Measurements from ENCODE around the gene SFTPB.

DNA sequence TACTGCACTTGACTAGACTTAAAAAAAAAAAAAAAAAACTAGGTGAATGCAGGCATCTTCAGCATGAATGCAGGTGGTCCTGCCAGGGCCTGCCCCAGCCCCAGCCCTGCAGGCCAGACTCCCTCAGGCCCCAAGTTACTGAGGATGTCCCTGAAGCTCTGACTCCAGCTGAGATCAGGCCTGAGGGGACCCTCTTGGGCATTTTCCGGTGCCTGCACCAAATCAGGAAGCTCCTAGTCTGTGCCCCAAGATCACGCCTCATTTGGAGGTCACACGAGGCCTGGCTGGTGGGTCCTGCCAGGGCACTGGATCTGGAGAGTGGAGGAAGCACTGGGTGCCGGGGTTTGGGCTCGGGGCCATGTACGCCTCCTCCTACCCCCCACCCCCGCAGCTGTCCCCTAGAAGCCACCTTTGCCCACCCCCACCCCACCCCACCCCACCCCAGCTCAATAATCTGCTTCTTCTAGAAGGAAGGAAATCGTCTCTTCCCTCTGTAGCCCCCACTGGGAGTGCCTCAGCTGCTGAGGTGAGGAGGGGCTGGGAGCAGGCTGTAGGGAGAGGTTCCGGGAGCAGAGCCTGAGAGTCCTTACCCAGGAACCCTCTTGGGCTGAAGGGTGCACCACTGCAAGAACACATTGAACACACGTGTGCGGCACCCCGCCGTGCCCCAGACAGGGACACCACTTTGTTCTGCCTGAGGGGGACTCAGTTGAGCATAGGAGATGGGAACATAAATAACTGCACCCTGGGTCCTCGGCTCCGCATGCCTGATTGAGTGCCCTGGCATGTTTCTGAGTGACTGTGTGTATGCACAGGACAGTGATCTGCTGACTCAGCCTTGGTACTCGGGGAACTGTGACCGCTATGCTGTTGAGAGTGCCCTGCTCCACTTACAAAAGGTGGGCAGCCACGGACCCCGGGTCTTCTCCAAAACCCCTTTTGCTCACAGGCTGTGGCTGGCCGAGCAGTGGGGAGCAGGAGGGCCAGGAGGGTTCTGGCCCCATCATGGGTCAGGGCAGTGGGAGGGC is 16.4 kb downstream of the SH2D6 start:
- RRBS = no CpG with 5 or more reads among the region's 20 CpGs

DNA sequence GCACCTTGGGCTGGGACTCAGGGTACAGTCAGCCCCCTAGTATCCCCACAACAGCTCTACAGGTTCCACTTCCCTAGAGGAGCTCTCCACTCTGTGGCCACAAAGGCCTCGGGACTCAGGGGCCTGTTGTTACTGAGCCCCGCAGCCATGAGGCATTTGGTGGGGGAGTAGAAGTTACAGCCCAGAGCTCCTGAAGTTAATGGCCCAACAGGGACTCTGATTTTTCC is 19.9 kb downstream of the SH2D6 start:
- RRBS = no CpG with 5 or more reads among the region's 2 CpGs

GRCh38 chr2:85475943-85476451 is 57.5 kb downstream of the SH2D6 start:
- RRBS = no CpG with 5 or more reads among the region's 3 CpGs

- RRBS = no CpG with 5 or more reads among the region's 3 CpGs
These were observed 984 bp upstream of the MAT2A start for GRCh38 chr2:85538134-85538234.

DNA sequence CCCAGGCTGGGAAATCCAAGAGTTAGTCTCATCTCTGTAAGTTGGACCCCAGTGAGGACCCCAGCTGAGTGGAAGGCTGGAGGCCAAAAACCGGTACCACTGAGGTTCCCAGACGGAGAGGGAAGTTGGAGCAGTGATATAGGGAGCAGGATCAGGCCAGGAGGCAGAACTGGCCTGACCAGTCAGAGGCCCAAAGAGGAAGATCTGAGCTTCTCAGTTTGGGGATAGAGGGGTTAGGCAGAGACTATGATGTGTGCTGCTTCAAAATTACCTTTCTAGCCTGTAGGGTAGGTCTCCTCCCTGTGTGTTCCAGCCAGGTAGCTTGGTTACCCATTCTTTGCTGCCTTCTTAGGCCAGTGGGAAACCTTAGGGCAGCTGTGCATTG is 4.6 kb upstream of the RNF181 start:
- RRBS = no CpG with 5 or more reads among the region's 2 CpGs

GRCh38 chr2:85599391-85600190 is 2.9 kb downstream of the TMEM150A start:
- RRBS = no CpG with 5 or more reads among the region's 17 CpGs

DNA sequence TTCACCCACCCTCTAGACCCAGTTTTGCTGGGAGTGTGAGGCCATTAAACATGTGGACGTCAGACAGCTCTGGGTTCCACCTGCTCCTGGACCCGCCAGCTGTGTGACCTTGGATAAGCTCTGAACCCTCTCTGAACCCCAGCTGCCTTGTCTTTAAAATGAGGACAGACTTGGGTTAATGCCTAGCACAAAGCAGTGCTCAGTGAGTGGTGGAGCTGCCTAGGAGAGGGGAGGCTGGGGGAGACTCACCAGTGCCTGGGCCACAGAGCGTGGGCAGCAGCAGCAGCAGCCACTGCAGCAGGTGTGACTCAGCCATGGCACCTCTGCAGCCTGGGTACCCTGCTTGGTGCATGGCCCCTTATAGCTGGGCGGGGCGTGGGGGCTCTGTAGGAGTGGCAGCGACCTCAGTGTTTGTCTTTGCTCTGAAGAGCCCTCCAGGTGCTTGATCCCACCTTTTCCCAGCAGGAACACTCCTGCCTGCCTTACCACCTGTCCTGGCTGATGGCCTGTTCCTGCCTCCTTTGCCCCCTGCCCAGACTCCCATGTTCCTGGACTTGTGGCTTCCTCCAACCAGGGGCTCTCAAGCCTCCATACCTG is at the start of gene SFTPB:
SFTPB (minus strand) TSS at position 332 of the 597 bp plus-strand sequence.
- RRBS = no CpG with 5 or more reads among the region's 6 CpGs

- RRBS = no CpG with 5 or more reads among the region's 6 CpGs
These were observed 12.8 kb upstream of the GNLY start for GRCh38 chr2:85681171-85681951.

DNA sequence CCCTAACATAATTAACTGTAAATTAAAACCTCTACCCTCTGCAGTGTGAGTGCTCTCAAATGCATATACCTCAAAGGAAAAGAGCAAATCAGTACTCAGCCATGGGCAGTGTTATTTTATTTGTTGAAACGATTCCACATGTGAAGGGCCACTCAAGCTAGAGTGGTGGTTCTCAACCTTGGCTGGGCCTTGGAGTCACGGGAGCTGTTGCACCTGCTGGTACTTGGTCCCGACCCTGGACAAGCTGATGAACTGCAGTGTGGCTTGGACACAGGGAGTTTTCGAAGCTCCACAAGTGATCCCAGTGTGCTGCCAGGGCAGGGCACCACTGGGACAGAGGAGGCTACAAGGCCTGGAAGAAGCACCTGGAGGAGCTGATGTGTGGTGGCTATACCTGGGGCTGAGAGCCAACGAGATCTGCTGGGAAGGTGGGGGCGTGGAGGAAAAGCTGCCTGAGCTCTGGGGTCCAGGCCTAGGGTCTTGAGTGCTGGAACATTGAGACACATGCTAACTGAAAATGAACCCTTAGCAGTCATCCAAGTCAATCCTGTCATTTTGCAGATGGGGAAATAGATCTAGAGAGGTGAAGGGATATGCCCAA is 19.8 kb downstream of the GNLY start:
- RRBS = no CpG with 5 or more reads among the region's 6 CpGs

GRCh38 chr2:85728861-85729535 is 24.8 kb upstream of the ATOH8 start:
- RRBS = 3% methylated on average over 5 of the region's 17 CpGs

DNA sequence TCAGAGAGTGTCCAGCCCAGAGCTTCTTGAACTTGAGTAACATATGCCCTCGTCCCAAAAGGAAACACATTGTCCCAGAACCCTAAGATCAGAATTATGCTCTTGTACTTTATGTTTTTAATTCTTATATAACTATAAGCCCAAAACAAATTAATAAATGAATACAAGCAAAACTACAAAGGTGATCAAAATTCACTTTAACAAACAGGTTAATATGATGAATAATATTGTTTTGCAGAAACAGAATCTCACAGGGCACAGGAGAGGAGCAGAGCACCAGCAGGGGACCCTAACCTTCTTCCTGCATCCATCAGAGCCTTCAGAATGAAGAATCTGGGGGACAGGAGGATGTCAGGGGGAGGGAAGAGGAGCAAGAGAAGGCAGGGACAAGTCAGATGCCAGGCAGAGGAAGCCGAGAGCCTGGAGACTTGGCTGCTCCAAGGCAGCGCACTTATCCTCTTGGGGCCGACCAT is 7.8 kb upstream of the ATOH8 start:
- RRBS = no CpG with 5 or more reads among the region's 4 CpGs

- RRBS = no CpG with 5 or more reads among the region's 11 CpGs
These were observed 820 bp upstream of the ATOH8 start for GRCh38 chr2:85753053-85753289.

- RRBS = no CpG with 5 or more reads among the region's 10 CpGs
These were observed 3.4 kb downstream of the ATOH8 start for GRCh38 chr2:85756848-85757848.

- RRBS = no CpG with 5 or more reads among the region's 31 CpGs
These were observed 11.5 kb downstream of the ATOH8 start for GRCh38 chr2:85765042-85765932.

DNA sequence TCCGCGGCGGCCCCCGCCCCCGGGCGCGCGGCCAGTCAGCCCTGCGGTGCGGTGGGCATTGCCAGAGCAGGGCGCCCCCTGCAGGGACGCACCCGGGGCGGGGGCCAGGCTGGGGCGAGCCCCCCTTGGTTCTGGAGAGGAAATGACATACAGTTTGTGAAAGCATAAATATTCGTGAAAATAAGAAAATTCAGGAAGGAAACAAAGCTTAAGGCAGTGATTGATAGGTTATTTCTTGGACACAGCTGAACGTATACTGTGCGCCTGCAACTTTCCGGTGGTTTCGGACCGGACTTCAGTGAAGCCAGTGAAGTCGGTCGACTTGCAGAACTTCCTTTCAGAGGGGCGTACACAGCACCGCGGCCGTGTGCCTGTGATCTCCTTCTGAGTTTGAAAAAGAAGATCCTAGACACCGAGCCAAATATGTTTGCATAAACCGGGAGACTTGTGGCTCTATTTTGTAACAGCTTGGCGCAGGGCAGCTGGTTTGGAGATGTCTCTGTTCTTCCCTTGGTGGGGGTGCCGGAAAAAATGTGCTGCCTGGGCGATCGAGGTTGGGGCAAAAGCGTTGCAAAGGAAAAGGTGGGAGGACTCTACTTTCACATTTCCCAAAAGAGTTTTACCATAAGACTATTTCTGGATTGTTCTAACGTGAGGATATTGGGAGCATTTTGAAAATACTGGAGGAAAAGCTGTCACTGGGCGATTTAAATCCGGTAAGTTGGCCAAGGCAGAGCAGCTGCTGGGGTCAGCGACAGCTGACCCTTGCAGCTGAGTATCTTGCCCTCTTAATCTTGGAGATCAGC is 501 bp upstream of the ST3GAL5 start:
- RRBS = 1% methylated on average over 11 of the region's 38 CpGs

- RRBS = no CpG with 5 or more reads among the region's 15 CpGs
These were observed 1.2 kb upstream of the ST3GAL5 start for GRCh38 chr2:85889894-85890463.

DNA sequence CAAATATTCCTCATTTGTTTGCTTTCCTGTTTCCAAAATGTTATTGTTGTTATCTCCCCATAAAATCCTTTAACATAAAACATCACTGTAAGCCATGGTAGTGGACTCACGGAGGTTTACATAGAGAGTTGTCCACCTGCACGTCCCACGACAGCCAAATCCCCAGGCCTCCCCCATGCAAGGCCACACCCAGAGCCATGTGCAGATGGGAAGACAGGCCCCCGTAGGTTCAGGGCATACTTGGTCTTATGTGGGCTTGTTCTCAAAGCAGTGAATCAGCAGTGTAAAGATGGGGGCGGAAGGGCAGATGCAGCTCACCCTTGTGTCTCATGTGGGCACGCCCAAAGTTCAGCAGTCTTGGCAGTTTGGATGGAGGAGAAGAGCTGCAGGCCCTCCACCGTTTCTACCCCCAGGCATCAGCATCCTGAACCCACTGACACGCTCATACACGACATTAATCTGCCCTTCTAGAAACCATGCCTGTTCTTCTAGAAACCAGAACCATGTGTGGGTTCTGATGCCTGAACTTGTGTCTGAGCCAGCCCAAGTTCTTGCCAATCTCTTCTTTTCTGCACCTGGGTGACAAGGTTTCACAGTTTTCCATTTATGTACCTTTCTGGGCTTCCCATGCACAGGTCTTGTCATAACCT is 19.1 kb upstream of the ST3GAL5 start:
- RRBS = no CpG with 5 or more reads among the region's 9 CpGs

- RRBS = no CpG with 5 or more reads among the region's 8 CpGs
These were observed 107.9 kb downstream of the POLR1A start for GRCh38 chr2:85997736-85998333.

DNA sequence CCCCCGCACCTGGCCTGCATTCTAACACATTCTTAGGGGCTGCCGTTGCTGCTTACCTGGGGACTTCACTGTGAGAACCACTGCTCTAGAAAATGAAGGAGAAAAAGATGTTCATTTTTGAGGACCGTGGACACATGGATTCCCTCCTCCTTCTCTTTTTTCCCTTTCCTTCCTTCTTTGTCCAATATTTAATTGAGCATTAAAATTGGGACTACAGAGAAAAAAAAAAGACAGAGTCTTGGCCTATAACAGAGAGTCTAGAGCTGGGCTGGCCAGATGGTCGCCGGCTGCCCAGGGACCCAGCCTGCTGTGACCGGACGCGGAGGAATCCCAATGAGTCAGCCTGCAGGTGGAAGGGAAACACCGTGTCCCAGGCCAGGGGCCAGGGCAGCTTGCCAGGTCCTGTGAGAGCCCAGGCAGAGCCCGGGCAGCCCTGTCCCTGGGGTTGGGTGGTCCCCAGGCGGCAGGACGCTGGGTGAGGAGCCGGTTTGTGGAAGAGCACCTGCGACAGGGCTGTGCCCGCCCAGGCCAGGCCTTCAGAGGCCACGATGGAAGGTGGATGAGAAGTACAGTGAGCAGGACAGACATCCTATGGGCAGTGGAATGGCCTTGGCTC is 87.9 kb downstream of the POLR1A start:
- RRBS = 54% methylated on average over 4 of the region's 16 CpGs

GRCh38 chr2:86072262-86072849 is 33.3 kb downstream of the POLR1A start:
- RRBS = no CpG with 5 or more reads among the region's 9 CpGs